LHCN-M2 (cell line): ENCODE measurements around the genes MMP1 and SLC35F2.

DNA sequence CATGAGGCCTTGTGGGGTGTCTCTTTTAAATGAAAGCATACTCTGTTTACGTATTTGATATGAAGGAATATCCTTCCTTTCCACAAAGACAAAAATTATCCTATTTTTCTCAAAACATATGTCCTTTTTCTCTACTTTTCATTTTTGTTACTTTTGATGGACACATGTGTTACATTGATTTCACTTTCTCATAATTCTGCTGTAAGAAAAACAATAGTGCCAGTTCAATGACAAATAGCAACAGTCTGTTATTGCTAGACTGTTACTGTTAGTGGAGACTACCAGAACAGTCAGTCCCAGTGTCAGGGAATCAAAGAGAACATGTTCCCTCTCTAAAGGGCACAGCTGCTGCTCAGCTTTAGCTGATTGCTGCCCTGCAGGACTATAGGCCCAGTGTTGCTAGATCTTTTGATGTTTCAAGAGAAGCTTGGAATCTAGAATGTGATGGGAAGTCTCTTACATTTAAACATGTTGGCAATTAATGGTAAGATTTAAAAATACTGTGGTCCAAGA, 3.3 kb downstream of the BIRC3 start:
- RAMPAGE, long total RNA, result no peak

- RAMPAGE, long total RNA, result no peak
These were observed 13.6 kb downstream of the BIRC3 start for GRCh38 chr11:102330811-102331293.

- RAMPAGE, long total RNA, result no peak
These were observed 1.3 kb downstream of the TMEM123 start for GRCh38 chr11:102451441-102451587.

DNA sequence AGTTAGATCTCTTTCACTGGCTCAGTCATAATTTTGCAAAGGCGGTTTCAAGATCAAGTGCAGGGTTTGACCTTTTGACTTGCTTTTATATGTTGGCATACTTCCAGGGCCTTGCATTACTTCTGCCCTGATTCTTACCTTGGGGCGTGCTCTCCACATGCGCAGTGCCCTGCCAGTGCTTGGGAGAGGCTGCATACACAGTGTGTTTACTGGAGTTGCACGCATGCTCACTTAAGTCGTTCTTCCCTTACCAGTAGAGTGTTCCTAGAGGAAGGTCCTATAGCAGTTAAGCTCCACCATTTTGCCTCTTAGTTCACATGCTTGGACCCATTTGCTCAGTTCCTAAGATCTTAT, 21.0 kb upstream of the TMEM123 start:
- RAMPAGE, long total RNA, result no peak

DNA sequence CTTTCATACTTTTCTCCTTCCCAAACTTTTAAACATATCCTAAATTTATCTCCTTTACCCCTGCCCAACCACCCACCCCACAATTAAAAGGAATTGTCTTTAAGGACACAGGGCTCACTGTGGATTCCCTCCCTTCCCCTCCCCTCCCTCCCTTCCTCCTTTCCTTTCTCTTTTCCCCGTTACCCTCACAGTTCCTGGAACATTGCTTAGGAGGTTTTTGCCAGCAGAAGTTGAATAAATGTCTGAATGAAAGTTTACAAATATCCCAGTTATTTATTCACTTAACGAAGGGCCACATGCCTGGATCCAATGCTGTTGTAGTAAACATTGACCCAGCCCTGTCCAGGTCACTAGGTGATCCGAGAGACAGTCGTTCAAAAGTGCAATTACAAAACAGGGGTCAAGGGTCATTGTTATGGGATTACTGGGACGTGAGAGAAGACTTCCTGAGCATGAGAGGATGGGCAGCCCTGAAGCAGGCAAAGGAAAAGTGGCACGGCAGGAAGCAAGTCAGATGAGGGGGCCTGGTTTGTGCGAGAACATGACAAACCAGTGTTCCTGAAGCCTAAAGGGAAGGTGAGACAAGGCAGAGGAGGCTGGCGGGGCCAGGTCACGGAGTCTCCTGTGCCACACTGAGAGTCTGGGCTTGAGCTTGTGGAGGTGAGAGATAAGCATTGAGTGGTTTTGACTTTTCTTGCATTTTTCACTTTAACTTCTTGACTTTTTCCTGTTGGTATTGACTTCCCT, 15.7 kb upstream of the MMP20 start:
- RAMPAGE, long total RNA, result no peak

- RAMPAGE, long total RNA, result no peak
These were observed at the start of gene MMP1 for GRCh38 chr11:102797607-102798601. MMP1 (minus strand) TSS chr11:102798160.

DNA sequence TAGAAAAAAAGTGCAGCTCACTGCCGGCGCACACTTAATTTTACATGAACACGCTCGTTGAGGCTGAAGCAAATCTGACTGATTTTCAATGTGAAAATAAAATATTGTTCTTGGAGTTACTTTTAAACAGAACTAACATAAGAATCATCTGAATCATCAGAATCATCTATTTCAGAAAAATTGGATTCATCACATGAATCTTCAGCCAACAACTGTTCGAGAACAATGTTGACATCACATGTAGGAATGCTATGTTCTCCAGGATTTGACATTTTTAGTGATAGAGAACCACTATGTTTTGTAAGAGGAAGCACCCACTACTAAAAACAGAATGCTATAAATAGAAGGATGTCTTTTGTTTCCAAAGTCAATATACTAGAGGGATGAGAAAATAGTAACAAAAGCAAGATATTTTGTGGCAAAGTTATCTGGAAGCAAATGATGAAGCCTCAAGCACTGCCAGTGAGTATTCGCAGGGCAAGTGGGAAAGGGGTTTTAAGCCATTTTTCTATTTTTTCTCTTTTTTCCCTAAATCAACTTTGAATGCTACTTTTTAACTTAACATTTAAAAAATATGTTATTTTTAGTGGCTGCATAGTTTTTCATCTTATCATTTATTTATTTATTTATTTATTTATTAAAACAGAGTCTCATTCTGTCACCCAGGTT, 263.3 kb upstream of the DDI1 start:
- RAMPAGE, long total RNA, result no peak

DNA sequence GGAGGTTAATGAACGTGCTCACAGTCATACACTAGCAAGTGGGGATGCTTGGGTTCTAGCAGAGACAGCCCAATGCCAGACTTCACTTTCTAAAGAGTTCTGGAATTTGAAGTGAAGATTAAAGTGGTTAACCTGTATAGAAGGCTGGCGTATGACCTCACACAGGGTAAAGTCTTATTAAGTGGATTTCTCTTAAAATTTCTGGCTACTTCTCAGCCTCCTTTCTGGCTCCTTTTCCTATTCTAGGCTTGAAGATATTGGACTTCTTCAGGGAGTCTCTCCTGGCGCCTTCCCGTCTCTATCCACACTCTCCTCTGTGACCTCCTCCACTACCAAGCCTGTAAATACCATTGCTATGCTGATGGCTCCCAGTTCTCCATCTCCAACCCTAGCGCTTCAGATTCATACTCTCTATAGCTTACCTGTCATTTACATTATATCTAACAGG, 226.4 kb upstream of the DDI1 start:
- RAMPAGE, long total RNA, result no peak

GRCh38 chr11:104694451-104694819, 273.9 kb downstream of the CASP4 start:
- RAMPAGE, long total RNA, result no peak

DNA sequence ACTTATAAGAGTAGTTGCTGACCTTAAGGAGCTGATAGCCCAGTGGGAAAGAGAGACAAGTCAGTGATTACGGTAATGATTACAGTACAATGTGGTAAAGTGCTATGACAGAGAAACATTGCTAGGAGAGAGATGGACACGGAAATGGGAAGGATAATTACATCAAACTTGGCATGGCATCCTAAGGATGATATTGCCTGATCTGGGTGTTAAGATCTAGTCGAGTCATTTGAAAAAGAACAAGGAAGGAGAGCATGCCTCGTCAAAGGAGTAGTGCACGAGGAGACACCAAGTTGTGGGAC, 7.9 kb downstream of the GRIA4 start:
- RAMPAGE, long total RNA, result no peak

DNA sequence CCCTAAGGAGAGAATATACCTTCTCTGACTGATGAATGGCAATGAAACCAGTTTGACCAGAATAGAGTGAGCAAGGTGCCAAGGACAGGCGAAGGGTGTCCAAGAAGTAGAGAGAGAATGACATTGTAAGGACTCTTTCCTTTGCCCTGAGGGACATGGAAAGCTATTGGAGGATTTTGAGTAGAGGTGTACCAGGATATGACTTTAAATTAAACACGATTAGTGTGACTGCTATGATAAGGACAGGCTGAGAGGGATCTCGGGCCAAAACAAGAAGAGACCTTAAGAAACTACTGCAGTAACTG, 179.9 kb downstream of the MSANTD4 start:
- RAMPAGE, long total RNA, result no peak

DNA sequence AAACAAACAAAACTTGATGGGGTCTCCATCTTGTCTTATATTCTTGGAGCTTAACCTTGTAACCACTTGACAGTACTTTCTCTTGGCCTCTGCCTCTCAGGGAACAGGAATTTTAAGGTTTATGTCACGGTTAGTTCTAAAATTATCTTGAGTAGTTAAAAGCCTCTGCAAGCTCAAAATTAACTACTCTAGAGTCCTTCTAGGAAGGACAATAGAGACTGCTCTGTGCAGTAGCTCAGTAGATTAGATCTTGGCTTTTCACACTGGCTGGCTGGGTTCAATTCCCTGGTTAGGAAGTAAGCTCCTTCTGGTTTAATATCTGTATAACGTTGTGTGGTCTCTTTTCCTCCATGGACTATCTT, 109.1 kb downstream of the AASDHPPT start:
- RAMPAGE, long total RNA, result no peak

DNA sequence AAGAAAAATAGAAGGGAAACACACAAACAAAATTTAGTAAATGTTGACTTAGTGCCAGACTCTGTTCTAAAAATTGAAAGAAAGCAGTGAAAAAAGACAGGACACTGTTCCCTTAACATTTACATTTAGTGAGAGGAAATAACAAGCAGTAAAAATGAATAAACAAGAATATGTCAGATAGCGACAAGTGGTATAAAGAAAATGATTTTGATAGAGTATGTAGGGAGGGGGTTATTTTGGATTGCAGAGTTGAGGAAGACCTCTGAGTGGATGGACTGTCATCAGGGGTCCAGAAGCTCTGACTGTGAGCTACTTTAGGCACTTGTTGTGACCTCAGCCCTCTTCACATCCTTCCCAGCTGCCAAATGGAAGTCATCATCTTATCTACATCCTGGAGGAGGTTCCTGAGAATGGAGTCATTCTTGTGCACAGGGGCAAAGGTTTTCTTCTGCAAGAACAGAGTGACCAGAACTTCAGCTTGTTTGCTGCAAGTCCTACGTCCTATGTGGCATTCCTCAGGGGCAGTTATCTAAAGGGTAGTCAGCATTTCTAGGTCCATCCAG, 393.7 kb downstream of the AASDHPPT start:
- RAMPAGE, long total RNA, result no peak

GRCh38 chr11:106983357-106983661, 35.0 kb downstream of the GUCY1A2 start:
- RAMPAGE, long total RNA, result no peak

DNA sequence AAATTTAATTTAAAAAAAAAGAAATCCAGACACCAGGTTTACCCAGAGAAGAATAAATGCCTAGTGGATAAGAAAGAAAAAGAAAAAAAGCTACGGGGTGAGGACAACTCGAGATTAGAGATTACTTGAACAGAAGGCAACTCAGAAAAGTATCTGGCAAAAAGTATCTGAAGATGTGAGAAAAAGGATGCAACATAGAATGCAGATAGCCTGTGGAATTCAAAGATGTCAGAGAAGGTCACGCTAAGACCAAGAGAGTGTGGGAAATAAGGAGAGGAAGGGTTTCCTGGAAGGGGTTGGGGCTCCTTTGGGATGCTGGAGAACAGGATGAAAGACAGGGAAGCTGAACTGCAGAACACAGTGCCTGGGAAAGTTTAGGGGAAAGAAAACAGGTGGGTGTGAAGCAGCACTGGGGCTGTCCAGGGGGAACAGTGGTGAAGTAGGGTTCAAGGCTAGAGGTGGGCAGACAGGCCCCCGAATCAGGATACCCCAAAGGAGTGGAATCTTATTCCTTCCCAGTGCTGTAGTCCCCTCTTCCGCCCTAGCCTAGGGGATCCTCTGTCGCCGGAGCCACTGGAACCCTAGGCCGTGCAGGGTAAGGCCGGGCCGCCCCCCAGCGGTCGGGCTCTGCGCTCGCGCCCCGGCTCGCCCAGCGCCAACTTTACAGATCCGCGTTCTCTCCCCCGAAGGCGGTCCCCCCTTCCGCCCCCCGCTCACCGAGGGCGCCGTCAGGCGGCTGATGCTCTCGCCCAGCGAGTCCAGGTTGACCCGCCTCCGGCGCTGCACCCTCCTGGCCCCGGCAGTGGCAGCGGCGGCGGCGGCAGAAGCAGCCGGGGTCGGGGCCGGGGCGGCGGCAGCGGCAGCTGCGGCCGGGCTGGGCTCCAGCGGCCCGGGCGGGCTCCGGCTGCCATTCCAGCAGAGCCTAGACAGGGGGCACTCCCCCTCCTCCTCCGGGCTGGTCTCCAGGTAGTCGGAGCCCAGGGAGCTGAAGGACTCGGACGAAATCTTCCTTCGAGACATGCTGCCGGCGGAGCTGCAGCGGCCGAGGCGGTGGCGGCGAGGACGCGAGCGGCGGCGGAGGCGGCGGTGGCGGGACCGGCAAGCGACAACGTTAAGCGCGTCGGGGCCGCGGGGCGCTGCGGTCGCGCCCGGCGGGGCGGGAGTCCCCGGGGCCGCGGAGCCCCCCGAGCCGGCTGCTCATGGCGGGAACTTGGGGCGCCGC, 829 bp downstream of the GUCY1A2 start:
- RAMPAGE, long total RNA, result no peak

DNA sequence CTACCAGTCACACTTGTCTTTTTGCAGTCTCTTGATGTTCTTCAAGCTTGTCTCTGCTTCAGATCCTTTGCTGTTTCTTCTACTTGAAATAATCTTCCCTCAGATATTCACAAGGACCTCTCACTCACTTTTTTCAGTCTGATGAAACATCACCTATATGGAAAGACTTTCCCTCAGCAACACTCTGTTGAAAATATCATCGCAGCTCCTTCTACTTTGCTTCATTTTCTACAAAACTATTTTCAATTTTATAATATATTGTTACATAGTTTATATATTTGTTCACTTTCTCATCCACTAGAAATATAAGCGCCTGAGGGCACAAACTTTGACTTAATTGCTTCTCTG, 69.7 kb downstream of the CWF19L2 start:
- RAMPAGE, long total RNA, result no peak

- RAMPAGE, long total RNA, result no peak
These were observed 65.7 kb downstream of the CWF19L2 start for GRCh38 chr11:107391954-107392362.

- RAMPAGE, long total RNA, result no peak
These were observed 1.7 kb downstream of the SLC35F2 start for GRCh38 chr11:107856801-107857397.

DNA sequence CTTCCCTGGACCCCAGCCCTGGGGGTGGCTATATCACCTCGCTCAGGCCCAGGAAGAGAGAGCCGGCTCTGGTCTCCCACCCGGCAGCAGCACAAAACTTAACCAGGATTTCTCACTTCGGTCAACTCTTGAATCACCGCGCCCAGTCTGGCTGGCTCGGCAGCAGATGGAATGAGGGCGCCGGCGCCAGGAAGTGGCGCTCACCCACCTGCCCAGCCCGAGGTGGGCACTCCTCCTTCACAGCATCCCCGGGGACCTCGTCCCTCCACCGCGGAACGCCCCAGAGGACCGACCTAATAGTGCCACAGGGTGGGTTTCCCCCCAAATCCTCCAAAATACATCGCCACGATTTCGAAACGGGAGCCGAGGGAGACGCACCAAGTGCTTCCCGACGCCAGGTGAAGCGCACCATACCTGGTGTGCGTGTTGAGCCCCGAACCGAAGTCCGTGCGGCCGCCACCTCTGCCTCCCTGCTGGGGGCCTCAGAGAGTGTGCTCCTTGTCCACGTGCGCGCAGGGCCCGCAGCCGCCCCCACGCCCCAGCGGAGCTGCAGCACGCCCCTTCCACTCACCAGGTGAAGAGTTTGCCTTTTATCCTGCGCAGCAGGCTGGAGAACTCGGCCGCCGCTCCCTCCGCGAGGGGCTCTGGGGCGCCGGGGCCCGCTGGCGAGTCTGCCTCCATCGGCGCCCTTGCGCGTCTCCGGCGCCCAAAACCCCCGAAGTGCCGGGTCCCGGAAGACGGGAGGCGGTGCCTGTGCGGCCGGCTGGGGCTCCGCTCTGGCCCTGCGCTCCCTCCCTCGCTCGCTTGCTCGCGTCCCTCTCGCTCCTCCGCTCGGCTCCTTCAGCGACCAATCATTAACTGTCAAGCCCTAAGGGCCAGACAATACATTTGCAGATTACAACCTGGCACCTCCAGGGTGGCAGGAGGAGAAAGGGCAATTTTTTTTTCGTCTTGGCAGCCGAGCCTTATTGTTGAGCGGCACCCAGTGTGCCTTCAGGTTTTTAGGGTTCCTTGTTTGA, at the start of gene SLC35F2:
TSS of gene SLC35F2 (minus strand) at position 701 of the 1,019 bp plus-strand sequence.
- RAMPAGE, long total RNA, result no peak

DNA sequence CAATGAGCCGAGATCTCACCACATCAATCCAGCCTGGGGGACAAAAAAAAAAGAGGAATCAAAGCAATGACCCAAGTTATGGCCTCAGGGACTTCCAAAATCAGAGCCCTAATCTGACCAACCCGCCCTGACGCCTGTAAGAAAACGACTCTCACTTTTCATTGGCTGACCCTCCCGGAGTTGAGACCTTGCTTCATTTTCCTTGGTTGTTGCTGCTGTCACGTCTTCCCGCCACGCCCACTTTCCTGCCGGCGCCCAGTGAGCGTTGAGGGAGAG, 298 bp upstream of the RAB39A start:
- RAMPAGE, long total RNA, result no peak